Cerebral cortex (tissue), 2 donors: ENCODE data around the genes RPL23, LASP1 and MED1.

- PRO-cap, 2 experiments = peak in 1 of 2 experiments; most common plus-strand start chr17:38414935 (in 1)
Observed at GRCh38 chr17:38414744-38415314, 13.4 kb upstream of the ARHGAP23 start.

DNA sequence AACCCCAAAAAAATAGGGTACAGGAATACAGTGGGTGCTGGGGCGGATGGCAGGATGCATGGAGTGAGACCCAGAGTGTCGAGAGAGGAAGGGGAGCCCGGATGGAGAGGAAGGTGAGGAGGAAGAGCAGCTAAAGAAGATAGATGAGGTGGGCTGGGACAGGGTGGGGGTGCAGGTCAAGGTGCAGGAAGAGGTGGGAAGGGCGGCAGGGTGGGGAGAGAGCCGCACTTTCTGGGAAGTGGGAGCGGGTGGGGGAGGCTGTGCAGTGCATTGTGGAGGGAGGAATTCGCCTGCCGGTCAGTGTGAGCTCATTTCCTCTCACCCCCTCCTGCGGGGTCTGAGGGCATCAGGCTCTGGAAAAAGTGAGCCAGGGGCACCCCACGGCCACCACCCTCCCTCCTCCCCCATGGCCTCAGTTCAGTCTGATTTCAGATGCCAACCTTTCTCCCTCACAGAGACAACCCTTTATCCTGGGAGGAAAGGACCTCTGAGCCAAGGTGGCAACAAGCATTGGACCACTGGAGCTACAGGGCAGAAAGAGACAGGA is 2.5 kb upstream of the ARHGAP23 start:
- PRO-cap, 2 experiments = no peak in any of the 2 experiments

DNA sequence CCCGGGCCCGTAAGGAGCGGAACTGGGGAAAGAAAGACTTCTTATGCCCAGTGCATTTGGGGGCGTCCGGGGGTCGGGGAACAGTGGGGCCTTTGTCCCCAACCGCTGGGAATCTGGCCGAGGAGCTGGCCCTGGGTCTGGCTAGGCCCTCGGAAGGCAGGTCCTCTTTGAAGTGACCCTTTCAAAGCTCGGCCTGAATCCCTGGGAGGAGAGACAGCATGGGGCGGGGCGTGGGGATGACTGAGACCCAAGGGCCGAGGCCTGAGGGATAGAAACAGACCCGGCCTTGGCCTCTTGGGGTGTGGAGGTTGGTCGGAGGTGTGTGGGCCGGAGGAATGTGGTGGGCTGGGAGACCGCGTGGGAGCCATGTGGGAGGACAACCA is 6.0 kb downstream of the ARHGAP23 start:
- PRO-cap, 2 experiments = peak in 1 of 2 experiments; most common minus-strand start position 169 of the sequence (in 1)

GRCh38 chr17:38455858-38456708 is 27.8 kb downstream of the ARHGAP23 start:
- PRO-cap, 2 experiments = peak in 1 of 2 experiments; most common minus-strand start chr17:38456439 (in 1)

GRCh38 chr17:38509284-38509687 is 81.0 kb downstream of the ARHGAP23 start:
- PRO-cap, 2 experiments = peak in 1 of 2 experiments; most common plus-strand start chr17:38509584 (in 1)

GRCh38 chr17:38673564-38674806 is 772 bp downstream of the EPOP start:
- PRO-cap, 2 experiments = no peak in any of the 2 experiments

DNA sequence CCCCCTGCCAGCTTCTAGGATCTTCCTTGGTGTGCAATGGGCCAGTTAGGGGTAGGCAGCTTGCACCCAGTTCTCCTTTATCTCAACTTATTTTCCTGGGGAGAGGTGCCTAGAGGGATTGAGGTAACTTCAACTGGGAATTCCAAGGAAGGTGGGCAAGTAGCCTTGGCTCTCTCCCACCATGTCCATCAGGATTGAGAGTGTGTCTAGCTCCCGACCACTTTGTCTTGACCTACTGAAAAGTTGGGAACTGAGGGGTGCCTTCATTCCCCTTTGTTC is 1.0 kb upstream of the CISD3 start:
- PRO-cap, 2 experiments = no peak in any of the 2 experiments

- PRO-cap, 2 experiments = peak in 1 of 2 experiments; most common plus-strand start chr17:38853886 (in 1); most common minus-strand start chr17:38853736 (in 1)
Observed at GRCh38 chr17:38853588-38853961, at the start of gene RPL23. RPL23 (minus strand) TSS chr17:38853721.

DNA sequence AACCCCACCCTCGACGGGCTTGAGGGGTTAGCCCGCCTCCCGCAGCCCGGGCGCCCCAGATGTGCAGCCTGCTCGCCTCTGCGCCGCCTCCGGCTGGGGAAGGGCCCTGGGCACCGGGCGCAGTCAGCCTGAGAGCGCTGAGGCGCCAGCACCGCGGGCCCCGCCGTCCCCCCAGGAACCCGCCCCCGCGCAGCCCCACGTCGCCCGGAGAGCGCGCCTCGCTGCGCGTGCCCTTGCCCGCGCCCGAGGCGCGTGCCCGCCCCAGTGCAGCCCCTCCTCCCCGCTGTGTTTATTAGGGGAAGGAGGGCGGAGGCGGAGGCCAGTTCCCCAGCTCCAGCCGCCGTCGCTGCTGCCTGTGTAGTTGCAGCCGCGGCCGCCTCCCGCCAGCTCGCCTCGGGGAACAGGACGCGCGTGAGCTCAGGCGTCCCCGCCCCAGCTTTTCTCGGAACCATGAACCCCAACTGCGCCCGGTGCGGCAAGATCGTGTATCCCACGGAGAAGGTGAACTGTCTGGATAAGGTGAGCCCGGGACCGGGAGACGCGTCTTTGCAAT is at the start of gene LASP1:
Gene LASP1 (plus strand): TSS at position 319 of the 553 bp plus-strand sequence.
- PRO-cap, 2 experiments = peak in 2 of 2 experiments; most common plus-strand start position 322 of the sequence (in 2); most common minus-strand start position 229 of the sequence (in 1)

DNA sequence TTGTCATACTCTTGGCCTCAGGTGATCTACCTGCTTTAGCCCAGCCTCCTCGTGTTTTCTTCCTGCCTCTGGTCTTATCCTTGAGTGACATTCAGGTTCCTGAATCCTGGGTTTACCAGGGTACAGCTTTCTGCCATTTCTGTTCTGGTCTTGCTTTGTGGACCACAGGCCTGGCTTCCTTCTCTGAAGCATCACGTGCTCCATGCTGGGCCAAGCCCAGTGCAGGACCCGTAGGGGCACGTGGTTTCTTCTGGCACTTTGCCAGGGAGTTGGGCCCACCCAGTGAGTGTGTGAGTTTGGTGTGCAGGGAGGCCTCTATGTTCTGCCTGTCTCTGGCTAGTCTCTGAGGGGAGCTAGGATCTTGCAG is 11.6 kb downstream of the LASP1 start:
- PRO-cap, 2 experiments = no peak in any of the 2 experiments

DNA sequence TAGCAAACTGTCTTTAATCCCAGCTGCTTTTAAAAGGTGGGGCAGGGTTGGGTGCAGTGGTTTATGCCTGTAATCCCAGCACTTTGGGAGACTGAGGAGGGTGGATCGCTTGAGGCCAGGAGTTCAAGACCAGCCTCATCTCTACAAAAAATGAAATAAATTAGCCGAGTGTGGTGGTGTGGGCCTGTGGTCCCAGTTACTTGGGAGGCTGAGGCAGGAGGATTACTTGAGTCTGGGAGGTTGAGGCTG is 13.1 kb downstream of the LASP1 start:
- PRO-cap, 2 experiments = no peak in any of the 2 experiments

DNA sequence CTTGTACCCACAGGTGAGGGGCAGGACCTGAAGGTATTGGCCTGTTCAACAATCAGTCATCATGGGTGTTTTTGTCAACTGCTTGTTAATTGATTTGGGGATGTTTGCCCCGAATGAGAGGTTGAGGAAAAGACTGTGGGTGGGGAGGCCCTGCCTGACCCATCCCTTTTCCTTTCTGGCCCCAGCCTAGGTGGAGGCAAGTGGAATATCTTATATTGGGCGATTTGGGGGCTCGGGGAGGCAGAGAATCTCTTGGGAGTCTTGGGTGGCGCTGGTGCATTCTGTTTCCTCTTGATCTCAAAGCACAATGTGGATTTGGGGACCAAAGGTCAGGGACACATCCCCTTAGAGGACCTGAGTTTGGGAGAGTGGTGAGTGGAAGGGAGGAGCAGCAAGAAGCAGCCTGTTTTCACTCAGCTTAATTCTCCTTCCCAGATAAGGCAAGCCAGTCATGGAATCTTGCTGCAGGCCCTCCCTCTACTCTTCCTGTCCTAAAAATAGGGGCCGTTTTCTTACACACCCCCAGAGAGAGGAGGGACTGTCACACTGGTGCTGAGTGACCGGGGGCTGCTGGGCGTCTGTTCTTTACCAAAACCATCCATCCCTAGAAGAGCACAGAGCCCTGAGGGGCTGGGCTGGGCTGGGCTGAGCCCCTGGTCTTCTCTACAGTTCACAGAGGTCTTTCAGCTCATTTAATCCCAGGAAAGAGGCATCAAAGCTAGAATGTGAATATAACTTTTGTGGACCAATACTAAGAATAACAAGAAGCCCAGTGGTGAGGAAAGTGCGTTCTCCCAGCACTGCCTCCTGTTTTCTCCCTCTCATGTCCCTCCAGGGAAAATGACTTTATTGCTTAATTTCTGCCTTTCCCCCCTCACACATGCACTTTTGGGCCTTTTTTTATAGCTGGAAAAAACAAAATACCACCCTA is 46.4 kb downstream of the FBXO47 start:
- PRO-cap, 2 experiments = no peak in any of the 2 experiments

DNA sequence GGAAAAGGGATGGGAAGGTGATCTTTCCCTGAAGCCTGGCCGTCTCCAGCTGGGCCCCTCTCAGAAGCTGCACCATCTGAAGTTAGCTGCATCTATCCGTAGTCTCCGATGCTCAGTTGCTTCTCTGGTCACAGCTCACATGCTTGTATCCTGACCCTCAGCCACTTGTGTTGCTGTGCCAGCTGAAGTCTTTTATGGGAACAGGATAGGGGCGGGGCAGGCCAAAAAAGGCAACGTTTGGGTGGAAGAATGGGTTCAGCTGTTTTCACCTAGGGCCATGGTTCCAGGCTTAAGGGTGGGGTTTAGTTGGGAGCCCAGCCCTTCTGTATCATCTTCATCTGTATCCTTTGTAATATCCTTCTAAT is 49.0 kb upstream of the FBXO47 start:
- PRO-cap, 2 experiments = no peak in any of the 2 experiments

GRCh38 chr17:39057697-39058145 is 90.5 kb upstream of the FBXO47 start:
- PRO-cap, 2 experiments = no peak in any of the 2 experiments

- PRO-cap, 2 experiments = no peak in any of the 2 experiments
Observed at GRCh38 chr17:39144313-39144658, 7.2 kb downstream of the PLXDC1 start.

DNA sequence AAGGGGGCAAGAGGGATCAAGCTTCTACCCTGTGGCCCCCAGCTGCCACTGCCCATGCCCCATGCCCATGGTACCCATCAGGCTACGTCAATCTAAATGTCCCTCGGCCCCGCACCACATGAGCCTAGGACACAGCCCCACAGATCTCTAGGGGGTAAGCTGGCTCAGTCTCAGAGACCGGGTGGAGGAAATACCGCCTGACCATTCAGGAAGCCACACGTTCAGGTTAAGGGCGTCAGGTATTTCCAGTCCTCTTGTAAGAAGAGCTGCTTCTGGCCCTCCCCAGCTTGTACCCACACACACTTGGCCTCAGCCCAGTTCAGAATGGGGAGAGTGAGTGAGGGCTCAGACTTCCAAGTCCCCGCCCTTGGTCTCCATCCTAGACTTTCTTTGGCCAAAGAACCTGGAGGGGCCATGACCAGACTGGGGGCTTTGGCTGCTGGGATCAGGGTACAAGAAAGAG is 1.7 kb downstream of the CACNB1 start:
- PRO-cap, 2 experiments = no peak in any of the 2 experiments

DNA sequence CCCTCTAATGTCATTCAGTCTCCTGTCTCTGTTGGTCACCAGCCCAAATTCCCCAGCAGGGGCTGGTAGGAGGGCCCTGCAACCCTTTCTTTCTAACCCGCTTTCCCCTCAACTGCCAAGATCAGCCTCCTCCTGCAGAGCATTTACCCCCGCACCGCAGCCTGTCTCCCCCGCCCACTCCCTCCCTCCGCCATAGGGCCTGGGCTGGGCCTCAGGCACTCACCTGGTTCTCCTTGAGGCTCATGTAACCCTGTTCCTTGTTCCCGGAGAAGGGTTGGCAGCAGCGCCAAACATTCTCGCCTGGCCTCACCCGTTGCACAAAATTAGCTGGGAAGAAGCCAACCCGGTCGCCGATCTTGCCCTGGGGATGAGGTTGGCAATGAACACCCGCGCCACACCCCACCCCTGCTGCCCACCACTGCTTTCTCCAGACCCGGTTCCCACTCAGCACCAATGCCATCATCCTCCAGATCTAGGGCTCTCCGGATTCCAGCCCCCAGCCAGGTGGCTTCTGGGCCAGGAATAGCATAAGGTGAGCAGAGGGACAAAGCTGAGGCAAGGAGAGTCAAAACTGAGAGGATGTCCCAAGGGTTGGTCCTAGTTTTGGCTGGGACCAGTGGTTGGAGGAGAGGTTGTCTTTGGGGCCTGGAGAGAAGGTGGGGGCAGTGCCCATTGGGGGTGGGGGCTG is 12.8 kb downstream of the STAC2 start:
- PRO-cap, 2 experiments = no peak in any of the 2 experiments

GRCh38 chr17:39213782-39214274 is 11.9 kb downstream of the STAC2 start:
- PRO-cap, 2 experiments = no peak in any of the 2 experiments

DNA sequence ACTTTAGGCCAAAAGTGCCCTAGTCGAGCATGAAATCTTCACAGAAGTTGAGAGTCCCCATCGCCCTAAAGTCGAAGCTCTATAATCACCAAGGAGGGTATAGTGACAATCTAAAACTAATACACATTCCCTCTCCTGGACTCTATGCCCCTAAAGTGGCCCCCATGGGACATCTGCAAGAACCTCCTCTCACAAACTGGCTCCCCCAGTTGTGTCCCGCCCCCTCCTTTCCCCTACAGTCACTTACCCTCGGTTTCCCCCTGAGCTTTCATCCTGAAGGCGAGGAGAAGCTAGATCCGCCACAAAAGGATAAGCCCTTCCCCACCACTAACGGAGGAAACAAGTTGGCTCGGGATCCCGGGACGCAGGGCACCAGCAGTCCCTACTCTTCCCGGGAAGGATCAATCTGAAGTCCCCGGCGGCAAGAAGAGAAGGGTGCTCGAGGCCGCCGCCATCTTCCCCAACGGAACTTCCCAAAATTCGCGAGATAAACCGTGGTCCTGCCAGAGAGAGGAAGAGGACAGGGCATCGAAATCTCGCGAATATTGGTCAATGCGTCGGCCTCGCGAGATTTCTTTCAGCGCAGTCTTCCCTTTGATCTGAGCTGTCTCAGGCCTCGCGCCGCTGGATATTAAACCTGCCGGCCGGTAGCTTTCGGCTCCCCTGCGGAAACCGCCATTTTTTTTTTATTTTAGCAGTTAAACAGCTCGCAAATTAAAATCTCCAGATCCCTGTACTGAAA is at the start of gene MED1:
Gene MED1 (minus strand): TSS at position 473 of the 742 bp plus-strand sequence.
- PRO-cap, 2 experiments = peak in 1 of 2 experiments; most common plus-strand start position 627 of the sequence (in 1); most common minus-strand start position 472 of the sequence (in 1)

- PRO-cap, 2 experiments = no peak in any of the 2 experiments
Observed at GRCh38 chr17:39462258-39462881, 1.1 kb downstream of the CDK12 start.